H9 (cell line): ENCODE data around the gene SEC16A.

DNA sequence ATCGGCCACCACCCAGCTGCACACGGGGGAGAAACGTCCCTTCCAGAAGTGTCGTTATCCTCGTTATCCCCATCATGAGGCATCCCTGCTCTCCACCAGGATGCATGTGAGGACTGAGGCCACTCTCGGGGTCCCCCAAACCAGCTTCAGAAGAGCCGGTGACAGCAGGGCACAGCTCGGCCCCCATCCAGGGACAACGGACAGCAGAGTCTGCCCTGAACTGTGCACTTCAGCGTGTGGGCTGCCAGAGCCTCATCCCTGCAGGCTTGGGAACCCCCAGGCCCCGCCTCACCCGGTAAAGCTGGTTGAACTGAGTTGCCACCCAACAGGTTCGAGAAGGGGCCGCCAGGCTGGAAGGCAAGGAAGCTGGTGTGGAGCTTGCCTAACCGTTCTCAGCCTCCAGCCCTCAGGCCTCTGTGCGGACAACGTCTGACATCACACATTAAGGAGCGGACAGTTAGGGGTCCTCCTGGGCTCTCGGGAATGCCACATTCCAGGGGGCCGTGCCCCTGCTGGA lies 742 bp upstream of the CARD9 start:
- PRO-cap: no peak

- PRO-cap: no peak
Observed at GRCh38 chr9:136417753-136419129, 7.8 kb downstream of the PMPCA start.

DNA sequence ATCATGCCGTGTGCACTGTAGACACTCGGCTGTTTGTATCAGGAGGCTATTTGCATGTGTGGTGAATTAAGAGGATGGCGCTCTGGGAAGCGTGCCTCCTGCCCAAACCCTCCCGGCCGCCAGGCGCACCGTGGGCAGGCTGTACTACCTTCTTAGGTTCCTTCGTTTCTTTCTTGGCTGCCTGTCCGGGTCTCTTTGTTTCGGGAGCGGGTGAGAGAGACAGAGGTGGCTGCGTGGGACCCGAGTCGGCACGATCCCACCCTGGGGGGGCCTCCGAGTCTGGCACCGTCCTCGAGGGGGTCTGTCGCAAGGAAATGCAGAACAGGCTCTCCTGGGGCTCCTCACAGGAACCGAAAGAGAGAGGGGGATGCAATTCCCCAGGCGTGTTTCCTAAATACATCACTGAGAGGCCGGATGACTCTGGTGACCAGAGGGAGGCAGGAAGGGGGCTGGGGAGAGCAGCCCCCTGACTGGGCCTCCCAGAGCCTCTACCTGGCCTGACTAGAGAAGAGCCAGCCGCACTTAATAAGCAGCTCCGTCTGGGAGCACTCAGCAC lies 11.5 kb upstream of the INPP5E start:
- PRO-cap: no peak

DNA sequence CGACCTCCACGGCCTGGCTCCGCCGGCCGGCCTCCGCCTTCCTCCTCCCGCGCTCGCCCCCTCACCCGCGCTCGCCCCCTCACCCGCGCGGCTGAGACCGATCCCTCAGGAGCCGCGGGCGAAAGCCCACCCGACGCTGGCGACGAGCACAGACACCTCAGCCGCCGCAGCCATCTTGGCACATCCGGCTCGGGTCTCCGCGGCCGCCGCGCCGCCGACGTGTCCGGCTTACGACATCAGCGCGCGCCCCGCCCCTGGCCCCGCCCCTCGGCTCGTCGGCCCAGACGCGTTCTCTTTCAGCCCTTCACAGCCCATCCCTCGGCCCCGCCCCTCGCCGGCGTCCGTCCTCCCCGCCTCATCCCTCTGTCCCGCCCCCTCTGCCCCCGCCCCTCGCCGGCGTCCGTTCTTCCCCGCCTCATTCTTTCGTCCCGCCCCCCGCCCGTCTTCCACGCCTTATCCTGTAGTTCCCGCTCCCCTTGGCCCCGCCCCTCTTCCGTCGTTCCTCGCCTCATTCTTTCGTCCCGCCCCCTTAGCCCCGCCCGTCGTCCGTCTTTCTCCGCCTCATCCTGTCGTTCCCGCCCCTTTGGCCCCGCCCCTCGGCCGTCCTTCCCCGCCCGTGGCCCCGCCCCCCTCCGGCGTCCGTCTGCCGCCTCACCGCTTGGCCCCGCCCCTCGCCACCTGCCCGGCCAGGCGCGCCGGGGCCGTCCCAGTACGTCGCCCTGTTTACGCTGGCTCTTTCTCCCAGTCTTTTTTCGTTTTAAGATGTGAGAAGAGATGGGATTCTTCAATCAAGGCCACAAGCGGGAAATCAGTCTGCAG lies at the start of gene SEC16A:
Gene SEC16A, minus strand, starts transcription at position 186 of the 819 bp plus-strand sequence.
- PRO-cap: bidirectional peak, plus-strand start at position 295 of the sequence, minus-strand start at position 186 of the sequence; bidirectional peak, plus-strand start at position 671 of the sequence, minus-strand start at position 417 of the sequence

DNA sequence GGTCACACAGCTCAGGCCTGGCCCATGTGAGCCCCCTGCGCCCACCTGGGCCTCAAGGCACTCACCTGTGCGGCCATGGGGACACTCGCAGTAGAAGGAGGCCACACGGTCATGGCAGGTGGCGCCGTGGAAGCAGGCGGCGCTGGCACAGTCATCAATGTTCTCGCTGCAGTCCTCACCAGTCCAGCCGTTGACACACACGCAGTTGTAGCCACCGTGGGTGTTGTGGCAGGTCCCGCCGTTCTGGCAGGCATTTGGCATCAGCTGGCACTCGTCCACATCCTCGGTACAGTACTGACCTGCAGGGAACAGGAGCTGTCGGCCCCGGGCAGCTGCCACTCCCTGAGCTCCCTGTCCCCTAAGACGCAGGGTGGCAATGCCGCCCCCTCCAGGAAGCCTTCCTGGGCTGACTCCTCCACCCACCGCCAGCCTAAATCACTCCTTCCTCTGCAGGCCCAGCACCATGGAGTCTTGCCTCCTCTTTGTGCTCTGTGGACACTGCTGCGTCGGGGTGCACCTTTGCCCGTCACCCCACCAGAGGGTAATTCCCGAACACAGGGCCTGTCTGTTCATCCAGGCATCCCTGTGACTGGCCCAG lies 27.2 kb downstream of the NOTCH1 start:
- PRO-cap: no peak

DNA sequence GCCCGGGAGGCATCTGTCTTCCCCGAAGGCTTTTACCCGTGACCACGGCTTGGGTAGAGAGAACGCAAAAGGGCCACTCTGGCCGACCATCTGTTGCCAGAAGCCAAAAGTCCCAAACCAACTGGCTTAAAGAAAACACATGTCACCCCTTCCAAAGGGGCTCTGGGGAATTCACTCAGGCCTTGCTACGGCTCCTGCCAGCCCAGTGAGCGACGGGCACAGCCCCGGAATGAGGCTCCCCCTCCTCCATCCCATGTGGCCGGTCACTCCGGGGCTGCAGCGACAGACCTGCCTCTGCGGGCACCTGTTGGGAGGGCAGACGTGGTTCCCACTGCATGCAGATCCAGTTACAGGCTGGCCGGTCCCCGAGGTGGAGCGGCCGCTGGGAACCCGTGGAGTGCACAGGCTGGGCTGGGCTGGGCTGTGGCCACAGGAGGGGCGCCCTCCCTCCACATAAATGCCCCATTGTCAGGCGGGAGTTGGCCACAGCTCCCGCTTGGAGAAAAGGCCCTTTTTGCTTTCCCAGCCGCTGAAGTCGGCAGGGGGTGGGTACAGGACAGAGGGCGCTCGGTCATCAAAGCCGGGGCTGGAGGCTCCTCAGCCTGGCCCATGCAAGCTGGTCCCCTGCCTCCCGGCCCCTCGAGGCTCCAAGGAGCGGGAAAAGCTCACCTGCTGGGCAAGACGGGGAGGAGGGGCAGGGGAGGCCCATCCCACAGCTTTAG lies 19.9 kb downstream of the NOTCH1 start:
- PRO-cap: no peak

GRCh38 chr9:136527075-136528316 lies 18.4 kb downstream of the NOTCH1 start:
- PRO-cap: no peak

- PRO-cap: no peak
Observed at GRCh38 chr9:136529663-136530292, 16.1 kb downstream of the NOTCH1 start.

- PRO-cap: no peak
Observed at GRCh38 chr9:136536386-136536720, 9.5 kb downstream of the NOTCH1 start.

DNA sequence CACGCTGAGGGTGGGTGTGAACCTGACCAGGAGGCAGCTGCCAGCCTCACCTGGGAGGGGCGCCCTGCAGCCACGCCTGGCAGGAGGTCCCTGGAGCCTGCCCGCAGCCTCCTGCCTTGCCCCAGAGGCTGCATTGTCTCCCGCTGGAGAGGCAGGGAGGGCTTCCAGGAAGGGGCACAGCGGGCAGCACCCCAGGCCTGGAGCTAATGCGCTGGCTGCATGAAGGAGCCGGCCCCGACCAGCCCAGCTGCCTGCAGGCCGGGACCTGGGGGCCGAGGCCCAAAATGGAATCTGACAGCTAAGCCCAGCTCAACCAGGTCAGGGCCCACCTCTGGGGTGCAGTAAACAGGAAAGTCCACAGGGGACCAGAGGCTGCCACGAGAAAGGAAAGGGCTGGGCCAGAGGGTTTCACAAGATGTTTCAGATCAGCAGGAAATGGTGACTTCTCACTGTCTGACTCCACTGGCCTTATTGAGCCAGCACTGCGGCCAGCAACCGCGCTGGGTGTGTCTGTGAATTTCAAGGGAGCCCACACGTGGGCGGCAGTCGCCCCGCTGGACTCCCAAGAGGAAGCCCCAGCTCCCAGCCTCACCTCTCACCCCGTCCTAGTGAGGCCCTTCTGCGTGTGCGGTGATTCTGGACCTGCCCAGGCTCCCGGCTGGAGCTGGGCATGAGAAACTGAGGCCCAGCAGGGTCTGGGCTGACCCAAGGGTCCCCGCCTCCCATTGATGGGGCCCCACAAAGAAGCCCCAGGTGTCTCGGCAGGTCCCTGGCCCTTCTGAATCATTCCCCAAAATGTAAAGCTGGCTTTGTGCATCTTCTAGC lies 18.7 kb upstream of the NOTCH1 start:
- PRO-cap: no peak

GRCh38 chr9:136566858-136567336 lies 21.0 kb upstream of the NOTCH1 start:
- PRO-cap: no peak

DNA sequence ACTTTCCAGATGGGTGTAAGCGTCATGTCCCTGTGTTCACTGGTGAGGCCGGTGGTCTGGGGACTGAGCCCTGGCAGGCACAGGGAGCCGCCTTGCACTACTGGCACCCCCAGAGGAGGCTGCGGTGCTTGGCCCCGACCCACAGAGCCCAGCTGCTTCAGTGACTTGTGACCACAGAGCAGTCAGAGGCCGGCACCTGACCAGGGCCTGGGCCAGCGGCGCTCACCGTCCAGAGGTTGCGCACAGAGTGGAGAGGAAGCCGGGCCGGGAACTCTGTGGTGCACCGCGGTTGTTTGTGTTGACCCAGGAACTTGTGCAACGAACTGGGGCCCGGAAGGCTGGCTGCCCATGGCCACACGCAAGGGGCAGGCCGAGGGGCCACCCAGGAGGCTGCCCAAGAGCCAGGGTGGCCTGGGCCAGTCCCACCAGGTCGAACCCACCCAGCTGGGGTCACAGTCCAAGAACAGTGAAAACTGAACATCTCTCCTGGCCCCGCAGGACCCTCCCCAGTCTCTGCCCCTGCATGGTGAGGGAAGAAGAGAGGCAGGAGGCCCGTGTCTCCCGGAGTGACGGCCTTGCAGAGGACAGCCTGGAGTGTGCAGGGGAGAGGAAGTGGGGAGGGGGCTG lies 42.9 kb upstream of the EGFL7 start:
- PRO-cap: no peak

GRCh38 chr9:136623660-136624671 lies 38.8 kb upstream of the EGFL7 start:
- PRO-cap: no peak

DNA sequence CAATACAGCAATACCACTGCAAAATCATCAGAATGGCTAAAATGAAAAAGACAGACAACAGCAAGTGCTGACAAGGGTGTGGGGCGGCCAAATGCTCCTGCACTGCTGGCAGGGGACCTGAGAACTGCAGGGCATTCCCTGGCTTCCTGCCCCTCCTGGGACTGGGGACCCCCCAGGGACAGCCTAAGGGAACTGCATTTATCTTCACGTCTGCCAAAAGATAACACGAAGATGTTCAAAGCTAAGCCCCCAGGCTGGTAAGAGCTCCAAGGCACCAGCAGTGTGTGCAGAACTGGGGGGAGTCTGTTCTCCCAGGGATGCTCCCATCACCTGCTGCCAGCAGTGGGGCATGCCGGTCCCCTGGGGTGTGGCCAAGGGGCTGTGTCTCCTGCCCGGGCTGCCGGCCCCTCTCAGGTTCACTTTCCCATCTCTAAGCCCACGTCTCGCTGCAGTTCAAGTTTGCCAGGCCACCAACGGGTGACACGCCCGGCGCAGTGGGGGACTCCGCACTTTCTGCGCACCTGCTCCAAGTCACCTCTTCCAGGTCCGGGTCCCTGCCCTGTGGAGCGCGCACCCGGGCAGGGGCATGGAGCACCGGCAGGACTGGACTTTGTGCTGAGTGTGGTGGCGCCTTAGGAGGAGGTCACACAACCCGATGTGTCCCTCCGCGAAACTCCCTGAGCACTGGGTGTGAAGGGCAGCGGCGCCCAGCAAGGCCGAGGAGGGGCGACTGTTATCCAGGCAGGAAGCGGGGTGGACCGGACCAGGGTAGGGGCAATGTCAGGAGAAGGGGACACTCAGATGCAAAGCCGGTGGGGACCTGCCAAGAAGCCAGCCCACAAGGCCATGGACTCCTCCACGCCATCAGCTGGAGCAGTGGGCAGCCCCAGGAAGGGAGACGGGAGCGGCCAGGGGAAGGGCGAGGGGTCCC lies 4.4 kb upstream of the EGFL7 start:
- PRO-cap: no peak

- PRO-cap: no peak
Observed at GRCh38 chr9:136690063-136690687, 2.9 kb upstream of the AGPAT2 start.

GRCh38 chr9:136695427-136695771 lies 8.1 kb upstream of the AGPAT2 start:
- PRO-cap: no peak

DNA sequence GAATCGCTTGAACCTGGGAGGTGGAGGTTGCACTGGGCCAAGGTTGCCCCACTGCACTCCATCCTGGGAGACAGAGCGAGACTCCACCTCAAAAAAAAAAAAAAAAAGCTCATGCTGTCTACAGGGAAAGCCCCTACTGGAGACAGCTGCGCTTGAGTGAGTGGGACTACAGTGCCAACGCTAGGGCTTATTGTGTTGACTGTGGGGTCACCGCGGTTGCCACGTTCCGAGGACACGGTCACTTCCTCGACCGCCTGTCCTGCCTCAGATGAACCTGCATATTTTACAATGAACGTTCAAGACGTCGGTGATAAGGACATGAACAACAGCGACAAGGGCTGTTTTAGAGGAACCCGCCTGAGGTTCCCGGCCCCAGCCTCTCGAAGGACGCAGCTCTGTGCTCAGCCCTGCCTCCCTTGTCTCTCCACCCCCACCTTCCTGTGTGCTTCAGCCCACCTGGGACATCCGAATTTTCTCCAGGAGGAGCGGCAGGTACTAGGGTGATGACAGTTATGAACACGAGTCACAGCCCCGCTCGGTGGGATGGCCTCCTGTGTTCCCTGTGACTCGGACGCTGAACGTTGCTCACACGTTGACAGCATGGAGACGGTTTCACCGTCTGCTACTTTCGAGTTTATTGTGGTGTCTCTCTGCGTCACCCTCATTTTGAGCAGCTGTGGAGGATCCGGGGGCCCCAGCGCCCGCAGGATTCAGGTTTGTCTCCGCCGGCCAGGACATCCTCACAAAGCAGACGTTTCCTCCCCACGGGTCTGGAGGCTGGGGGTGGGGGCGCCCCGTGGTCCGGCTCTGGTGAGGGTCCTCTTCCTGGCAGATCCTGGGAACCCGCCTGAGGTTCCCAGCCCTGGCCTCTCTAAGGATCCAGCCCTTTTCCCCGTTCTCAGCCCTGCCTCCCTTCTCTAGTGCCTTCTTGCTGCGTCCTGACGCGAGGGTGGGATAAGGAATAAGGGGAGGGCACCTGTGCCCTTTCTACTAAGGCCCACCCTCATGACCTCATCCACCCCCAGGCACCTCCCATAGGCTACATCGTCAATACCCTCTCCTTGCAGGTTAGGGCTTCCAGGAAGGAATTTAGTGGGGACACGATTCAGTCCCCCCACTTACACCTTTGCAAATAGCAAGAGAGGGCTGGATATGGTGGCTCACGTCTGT lies 11.1 kb upstream of the DIPK1B start:
- PRO-cap: no peak

GRCh38 chr9:136723109-136724409 lies 11.2 kb downstream of the DIPK1B start:
- PRO-cap: no peak

GRCh38 chr9:136728086-136728456 lies 14.7 kb downstream of the LCN10 start:
- PRO-cap: bidirectional peak, plus-strand start at chr9:136728282, minus-strand start at chr9:136728184

DNA sequence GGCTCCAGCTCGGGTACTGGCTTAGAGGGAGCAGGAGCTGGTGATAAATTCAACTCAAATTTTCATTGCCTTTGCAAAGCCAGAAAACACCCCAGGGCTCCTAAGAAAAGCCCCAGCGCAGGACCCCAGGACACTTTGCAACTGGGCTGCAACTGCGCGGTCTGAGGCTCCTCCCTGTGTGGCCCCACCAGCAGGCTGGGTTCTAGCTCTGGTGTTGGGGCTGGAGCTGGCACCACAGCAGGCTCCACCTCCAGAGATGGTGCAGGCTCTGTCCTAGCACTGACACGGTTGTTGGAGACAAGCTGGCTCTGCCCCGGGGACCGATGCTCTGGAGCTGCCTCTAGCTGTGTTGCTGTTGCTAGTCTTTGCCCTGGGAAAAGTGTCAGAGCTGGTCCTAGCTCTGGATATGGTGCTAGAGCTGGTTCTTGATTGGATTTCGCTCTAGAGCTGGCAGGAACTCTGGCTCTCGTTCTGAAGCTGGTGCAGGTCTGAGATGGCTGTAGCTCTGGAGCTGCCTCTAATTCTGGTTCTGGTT lies 13.6 kb downstream of the LCN10 start:
- PRO-cap: no peak